Right atrium auricular region (tissue), 2 donors: ENCODE data around the genes PHLDB3, ZNF283, ZNF45 and ZNF222.

DNA sequence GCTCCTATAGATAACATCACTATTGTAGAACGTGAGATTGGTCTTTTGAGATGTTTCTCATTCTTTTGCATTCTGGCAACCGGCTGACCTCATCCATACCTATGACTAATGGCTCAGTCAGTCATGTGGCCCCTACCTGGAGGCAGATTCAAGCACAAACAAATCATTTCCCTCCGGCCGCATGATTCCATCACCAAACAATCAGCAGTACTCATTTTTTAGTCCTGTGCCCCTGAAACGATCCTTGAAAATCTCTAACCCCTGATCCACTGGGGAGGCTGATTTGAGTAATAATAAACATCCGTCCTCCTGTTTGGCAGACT is 4.0 kb downstream of the PSG9 start:
- PRO-cap, result no peak
- RAMPAGE, long total RNA, 2 experiments, result no peak in any of the 2 experiments

DNA sequence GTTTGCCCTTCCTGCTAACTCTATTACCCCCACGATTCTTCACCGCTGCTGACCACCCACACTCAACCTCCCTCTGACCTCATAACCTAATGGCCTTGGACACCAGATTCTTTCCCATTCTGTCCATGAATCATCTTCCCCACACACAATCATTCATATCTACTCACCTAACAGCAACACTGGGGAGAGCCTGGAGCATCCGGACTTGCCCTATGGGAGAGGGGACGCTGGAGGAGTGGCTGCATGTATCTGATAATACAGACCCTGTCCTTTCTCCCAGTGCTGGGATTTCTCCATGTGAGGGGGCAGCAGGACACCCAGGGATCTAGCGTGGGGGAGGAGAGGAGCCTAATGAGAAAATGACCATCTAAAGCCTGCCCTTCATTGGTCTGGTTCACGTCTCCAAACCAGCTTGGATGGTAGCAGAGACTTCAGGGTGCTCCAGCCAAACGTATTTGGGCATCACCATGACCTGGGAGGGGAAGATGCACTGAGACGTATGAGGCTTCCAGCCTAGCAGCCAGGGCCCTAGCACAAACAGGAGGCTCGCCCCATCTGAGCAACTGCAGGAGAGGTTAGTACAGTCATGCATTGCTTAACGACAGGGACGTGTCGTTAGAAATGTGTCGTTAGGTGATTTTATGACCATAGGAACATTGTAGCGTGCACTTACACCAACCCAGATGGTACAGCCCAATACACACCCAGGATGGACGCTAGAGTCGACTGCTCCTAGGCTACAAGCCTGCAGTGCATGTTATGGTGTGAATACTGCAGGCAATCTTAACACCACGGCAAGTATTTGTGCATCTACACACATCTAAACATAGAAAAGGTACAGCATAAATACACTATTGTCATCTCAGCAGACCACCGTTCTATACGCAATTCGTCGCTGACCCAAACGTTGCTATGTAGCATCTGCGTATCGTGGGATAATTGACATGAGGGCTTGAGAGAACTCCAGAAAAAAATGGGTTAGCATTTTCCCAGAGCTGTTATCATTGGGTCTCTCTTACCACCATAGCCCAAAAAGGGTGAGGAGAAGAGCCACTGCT is 9.1 kb downstream of the CD177 start:
- PRO-cap, result no peak
- RAMPAGE, long total RNA, 2 experiments, result no peak in any of the 2 experiments

- PRO-cap, result bidirectional peak, plus-strand start at chr19:43464292, minus-strand start at chr19:43464123
- RAMPAGE, long total RNA, 2 experiments, result no peak in any of the 2 experiments
Measured at GRCh38 chr19:43464046-43464743, 1.2 kb downstream of the LYPD3 start.

- PRO-cap, result no peak
- RAMPAGE, long total RNA, 2 experiments, result no peak in any of the 2 experiments
Measured at GRCh38 chr19:43499129-43499594, 5.4 kb downstream of the PHLDB3 start.

- PRO-cap, result no peak
- RAMPAGE, long total RNA, 2 experiments, result no peak in any of the 2 experiments
Measured at GRCh38 chr19:43503760-43504035, 848 bp downstream of the PHLDB3 start.

- PRO-cap, result bidirectional peak, plus-strand start at chr19:43504293, minus-strand start at chr19:43504141; bidirectional peak, plus-strand start at chr19:43504825, minus-strand start at chr19:43504746
- RAMPAGE, long total RNA, 2 experiments, result start-site peak on the minus strand in 2 of 2 experiments, at chr19:43504676-43504813 at its widest, 7 to 27 reads per replicate
Measured at GRCh38 chr19:43504237-43505373, at the start of gene PHLDB3. Gene PHLDB3 (minus strand): TSS chr19:43504746.

GRCh38 chr19:43544011-43544439 is 11.0 kb downstream of the ZNF575 start:
- PRO-cap, result no peak
- RAMPAGE, long total RNA, 2 experiments, result no peak in any of the 2 experiments

GRCh38 chr19:43624765-43625434 is 5.5 kb upstream of the ZNF428 start:
- PRO-cap, result no peak
- RAMPAGE, long total RNA, 2 experiments, result no peak in any of the 2 experiments

DNA sequence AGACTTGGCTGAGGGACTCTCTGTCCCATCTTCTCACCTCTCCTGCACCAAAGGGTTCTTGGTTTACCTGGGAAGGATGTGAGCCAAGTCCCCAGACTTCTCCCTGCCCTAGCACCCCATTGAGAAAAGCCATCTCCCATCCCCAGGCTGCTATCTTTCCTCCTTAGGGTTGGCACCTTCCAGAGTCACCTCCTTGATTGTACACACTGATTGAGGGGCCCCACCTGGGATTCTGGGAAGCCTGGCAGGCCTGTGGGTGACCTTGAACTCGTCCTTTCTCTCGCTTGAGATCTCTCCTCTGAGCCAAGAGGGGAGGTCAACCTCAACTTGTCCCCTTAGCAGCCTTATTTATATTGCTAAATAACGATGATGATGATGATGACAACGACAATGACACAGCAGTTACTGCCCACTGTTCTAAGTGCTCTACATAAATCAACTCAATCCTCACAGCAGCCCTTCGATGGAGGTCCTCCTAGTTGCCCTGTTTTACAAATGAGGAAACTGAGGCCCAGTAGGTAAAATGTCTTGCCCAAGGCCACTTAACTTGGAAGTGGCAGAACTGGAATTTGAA is 13.2 kb upstream of the PLAUR start:
- PRO-cap, result no peak
- RAMPAGE, long total RNA, 2 experiments, result no peak in any of the 2 experiments

DNA sequence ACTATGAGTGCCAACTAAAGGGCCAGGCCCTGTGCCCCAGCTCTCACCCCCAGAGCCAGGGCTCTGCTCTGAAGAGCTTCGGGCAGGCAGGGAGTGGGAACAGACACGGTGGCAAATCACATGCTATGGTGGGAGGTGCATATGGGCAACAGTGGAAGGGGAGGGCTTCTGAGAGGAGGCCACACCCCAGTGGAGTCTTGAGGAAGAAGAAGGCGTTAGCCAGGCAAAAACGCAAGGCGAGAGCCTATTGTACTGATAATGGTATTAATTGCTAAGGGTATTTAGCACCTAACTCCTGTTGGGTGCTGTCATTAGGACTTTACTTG is 15.8 kb downstream of the SMG9 start:
- PRO-cap, result no peak
- RAMPAGE, long total RNA, 2 experiments, result no peak in any of the 2 experiments

GRCh38 chr19:43749996-43750942 is 4.5 kb downstream of the SMG9 start:
- PRO-cap, result no peak
- RAMPAGE, long total RNA, 2 experiments, result no peak in any of the 2 experiments

GRCh38 chr19:43755459-43755864 is 700 bp upstream of the SMG9 start:
- PRO-cap, result no peak
- RAMPAGE, long total RNA, 2 experiments, result no peak in any of the 2 experiments

- PRO-cap, result unidirectional peak, minus-strand start at chr19:43827622
- RAMPAGE, long total RNA, 2 experiments, result start-site peak on the plus strand in 2 of 2 experiments, at chr19:43827354-43827415 at its widest, 48 to 170 reads per replicate
Measured at GRCh38 chr19:43827097-43827958, at the start of gene ZNF283. Gene ZNF283 (plus strand): TSS chr19:43827321.

- PRO-cap, result unidirectional peak, plus-strand start at chr19:43935029; bidirectional peak, plus-strand start at chr19:43935402, minus-strand start at chr19:43935269
- RAMPAGE, long total RNA, 2 experiments, result start-site peak on the minus strand in 2 of 2 experiments, at chr19:43935251-43935285 at its widest, 43 to 50 reads per replicate
Measured at GRCh38 chr19:43934787-43935708, at the start of gene ZNF45. Gene ZNF45 (minus strand): TSS chr19:43935282.

DNA sequence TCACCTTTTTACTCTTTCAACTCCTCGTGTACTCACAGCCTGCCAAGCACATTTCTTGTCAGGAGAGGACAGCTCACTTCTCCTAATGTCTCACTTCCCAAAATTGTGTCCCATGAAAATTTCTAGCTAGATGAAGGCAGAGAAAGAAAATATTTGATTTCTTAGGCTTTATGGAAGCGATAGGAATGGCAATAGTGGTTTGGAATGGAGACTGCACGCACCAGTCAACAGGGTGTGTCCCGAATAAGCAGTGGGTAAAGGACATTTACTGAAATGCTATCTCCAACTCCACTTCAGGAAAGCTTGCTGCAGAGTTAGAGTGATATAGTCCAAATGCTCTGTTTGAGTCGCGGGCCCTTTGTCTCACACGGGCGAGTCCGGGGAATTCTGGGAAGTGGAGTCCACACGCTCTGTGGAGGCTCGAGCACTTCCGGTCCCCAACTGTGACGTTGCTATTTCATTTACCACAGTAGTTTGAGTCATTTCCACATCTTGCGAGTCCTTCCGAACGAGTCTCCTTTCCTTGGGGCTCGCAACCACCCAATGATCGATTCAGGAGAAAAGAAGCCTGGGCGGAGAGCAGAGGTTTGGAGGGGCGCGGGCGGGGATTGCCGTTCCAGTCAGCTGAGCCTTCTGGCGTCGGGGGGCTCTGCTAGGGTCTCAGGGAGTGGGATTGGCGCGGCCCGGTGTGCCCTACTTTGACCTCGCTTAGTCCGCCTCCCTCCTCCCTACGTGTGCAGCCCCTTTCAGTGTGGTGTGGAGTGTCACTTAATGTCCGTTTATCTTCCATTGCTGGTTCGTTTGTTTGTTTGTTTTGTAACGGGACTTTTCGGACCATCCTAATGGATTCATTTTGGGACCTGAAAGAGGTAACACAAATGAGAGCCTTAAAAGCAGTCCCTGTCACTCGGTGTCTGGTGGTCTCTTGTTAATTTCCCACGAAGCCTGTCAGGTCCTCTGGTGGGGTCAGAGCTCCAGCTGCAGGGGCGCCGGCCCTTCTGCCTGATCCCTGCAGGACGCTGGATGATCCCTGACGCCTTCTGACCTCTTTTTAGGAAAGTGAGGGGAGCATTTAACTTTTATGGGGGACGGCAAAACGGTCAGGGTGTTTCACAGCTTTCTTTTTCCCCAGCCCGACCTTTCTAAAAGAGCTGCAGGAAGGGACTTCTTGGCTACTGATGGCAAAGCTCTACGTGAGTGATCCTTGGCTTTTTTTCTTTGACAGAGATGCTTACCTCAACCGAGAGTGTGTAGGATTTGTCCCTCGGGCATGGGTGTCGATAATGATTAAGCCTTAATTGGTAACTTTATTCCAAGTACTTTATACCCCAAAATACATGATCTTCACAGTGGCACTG is at the start of gene ZNF222:
Gene ZNF222 (plus strand): TSS at position 486 of the 1,358 bp plus-strand sequence.
- PRO-cap, result bidirectional peak, plus-strand start at position 488 of the sequence, minus-strand start at position 379 of the sequence
- RAMPAGE, long total RNA, 2 experiments, result start-site peak on the plus strand in 2 of 2 experiments, centred at positions 486 to 494 of the sequence, 43 to 49 reads per replicate

GRCh38 chr19:44032780-44033150 is 7.6 kb downstream of the ZNF222 start:
- PRO-cap, result no peak
- RAMPAGE, long total RNA, 2 experiments, result no peak in any of the 2 experiments

GRCh38 chr19:44580447-44580927 is 32.9 kb upstream of the IGSF23 start:
- PRO-cap, result no peak
- RAMPAGE, long total RNA, 2 experiments, result no peak in any of the 2 experiments

DNA sequence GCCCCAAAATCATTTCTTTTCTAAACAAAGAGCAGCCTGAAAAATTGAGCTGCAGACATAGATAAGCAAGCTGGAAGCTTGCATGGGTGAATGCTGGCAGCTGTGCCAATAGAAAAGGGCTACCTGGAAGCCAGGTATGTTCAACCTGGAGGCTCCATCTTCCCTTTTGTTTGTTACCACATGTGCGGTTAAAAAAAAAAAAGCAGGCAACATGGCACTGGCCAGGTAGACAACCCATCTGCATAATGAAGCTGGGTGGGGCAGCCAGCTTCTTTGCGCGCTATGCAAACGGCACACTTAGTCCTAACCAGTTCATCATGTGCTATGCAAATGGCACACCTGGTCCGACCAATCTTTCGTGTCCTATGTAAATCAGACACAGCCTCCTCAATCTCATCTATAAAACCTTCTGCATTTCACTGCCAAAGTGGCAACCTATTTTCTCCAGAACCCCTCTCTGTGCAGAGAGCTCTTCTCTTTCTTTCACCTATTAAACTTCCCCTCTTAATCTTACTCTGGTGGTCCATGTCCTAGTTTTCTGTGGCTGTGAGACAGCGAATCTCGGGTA is 11.3 kb upstream of the IGSF23 start:
- PRO-cap, result no peak
- RAMPAGE, long total RNA, 2 experiments, result no peak in any of the 2 experiments

GRCh38 chr19:44737154-44738075 is 11.1 kb upstream of the BCL3 start:
- PRO-cap, result no peak
- RAMPAGE, long total RNA, 2 experiments, result no peak in any of the 2 experiments

DNA sequence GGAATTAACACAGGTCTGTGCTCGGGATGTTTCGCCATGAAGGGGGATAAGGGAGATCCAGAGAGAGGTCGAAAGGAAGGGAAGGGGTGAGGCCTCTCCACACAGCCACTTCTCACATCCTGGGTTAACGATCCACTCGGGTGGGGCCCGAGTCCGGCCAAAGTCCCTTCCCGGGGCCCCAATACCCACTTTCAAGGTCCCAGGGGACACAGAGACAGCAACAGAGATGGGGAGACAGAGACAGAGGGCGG is 1.5 kb upstream of the BCL3 start:
- PRO-cap, result no peak
- RAMPAGE, long total RNA, 2 experiments, result no peak in any of the 2 experiments